Mammary epithelial cell (primary cell): ENCODE data around the genes MEP1A and IL17A.

- CAGE, long polyA plus RNA, result no peak
- RRBS, result no CpG with 5 or more reads among the region's 2 CpGs
These were observed 206.8 kb downstream of the CLIC5 start for GRCh38 chr6:45808784-45809237.

GRCh38 chr6:45959365-45960056 is 56.1 kb downstream of the CLIC5 start:
- CAGE, long polyA plus RNA, result no peak
- RRBS, result no CpG with 5 or more reads among the region's 4 CpGs

GRCh38 chr6:46130547-46130710 is 640 bp downstream of the ENPP4 start:
- CAGE, long polyA plus RNA, result no peak
- RRBS, result no CpG with 5 or more reads among the region's 2 CpGs

DNA sequence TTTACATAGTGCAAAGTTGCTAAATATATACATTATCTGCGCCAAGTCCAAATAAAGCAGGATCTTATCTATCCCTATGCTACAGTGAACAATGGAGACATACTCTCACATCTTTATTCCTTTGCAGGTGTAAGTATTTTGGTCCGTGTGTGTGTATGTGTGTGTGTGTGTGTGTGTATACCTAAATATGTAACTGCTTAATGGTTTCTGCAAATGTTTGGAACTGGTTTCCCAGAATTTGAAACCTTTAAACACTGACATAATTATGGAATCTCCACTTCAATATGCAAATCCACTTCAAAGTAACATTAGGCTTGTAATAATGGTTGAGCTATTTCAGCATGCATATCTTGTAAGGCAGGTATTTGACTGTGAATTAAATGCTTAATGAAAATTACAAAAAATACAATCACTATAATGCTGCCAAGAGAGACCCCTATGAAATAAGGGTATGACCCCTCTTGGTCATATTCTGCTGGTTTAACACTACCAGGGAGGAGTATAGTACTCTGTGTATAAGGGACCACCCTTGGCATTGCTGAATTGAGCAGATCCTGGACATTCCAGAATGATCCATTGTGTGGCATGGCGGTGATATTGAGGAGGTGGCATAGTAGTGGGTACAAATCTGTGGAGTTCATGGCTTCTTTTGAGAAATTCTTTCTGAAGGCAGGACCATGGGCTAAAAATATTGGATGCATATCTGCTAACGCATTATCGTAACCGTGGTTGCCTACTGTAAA is 9.6 kb downstream of the ENPP5 start:
- CAGE, long polyA plus RNA, result no peak
- RRBS, result no CpG with 5 or more reads among the region's 6 CpGs

DNA sequence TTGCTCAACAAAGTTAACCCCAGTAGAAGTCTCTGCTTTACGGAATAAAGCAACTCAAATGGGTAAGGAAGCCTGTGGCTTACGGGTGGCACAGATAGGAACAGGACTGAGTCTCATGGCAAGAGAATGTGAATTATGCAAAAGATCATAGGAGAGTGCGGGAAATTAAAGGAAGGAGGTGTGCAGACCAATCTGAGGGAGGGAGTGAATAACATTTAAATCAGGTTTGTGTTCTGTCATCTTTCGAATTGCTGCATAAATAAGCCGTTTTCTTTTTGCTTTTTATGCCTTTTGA is 882 bp upstream of the RCAN2 start:
- CAGE, long polyA plus RNA, result no peak
- RRBS, result no CpG with 5 or more reads among the region's 5 CpGs

DNA sequence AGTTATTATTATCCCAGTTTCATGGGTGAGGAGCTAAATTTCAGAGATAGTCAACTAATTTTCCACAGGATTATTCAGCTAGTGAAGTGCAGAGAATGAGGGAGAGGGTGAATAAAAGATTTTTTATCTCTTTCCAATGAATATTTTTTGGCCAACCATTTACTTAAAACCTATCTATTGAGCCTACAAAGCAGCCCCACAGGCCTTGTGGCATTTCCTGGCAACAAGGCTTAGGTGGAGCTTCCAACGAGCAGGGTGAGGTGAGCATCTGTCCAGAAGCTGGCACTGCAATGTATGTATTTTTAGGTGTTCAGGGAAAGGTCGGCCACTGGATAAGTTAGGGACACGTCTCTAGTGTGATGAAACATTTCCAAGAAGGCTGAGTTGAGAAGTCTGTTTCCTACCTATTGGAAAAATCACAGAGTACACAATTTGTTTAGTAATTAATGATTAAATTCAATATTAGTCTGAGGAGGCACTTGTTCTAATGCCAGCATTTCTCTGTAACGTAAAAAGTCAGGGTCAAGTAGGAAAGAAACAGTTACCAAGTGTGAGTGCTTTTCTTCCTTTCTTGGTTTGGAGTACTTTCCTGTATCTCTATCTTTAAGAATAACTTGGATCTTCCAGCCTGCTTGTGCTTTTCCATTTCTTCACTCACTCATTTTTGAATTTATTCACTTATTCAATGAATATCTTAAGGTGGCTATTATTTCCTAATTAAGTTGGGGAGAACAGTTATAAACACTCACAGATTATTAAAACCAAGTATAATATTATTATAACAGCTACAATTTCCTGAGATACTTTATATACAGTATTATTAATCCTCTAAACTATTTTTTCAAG is 17.9 kb upstream of the RCAN2 start:
- CAGE, long polyA plus RNA, result no peak
- RRBS, result no CpG with 5 or more reads among the region's 4 CpGs

- CAGE, long polyA plus RNA, result no peak
- RRBS, result no CpG with 5 or more reads among the region's 3 CpGs
These were observed 3.8 kb downstream of the CYP39A1 start for GRCh38 chr6:46648828-46649279.

DNA sequence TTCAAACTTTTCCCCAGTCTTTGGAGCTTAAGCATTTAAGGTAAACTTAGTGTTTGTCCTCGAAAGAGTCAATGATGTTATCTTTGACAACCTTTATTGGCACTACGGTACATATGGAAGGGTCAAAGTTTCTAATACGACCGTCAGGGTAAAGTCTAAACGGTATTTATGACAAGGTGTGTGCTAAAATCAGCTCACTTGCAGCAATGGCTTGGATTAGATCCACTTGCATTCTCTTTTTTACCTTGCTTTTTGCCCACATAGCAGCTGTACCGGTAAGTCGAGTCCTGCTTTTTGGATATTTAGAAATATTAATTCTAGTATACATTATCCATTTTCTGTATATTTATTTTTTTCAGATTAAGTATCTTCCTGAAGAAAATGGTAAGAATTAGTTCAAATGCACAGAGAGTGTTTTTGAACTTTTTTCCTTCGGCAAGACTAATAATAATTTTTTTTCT is at the start of gene MEP1A:
Gene MEP1A, plus strand, starts transcription at position 197 of the 461 bp plus-strand sequence.
- CAGE, long polyA plus RNA, result no peak
- RRBS, result no CpG with 5 or more reads among the region's 8 CpGs

DNA sequence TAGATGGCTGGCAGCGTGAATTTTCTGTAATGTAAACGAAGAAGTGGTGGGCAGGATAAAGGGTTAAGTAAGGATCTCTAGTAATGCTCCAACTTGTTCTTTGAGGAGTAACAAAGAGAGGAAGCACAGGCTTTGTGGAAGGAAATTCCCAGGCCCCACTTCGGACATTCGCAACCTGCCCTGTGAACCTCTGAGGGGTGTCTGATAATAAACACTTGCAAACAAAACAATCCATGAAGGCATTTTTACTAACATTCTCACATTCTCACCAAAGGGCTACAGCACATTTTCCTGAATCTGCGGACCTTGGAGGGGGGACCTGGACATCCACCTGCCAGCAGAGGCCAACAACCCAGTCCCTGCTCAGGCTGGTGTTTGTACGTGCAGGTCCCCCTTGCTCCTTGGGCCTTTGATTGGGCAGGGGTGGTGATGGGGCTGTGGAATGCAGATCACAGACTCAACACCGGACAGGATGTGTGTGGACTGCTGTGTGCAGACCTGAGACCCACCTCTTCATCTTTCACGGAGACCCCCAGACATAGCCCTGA is 25.9 kb upstream of the ADGRF5 start:
- CAGE, long polyA plus RNA, result no peak
- RRBS, result no CpG with 5 or more reads among the region's 8 CpGs

DNA sequence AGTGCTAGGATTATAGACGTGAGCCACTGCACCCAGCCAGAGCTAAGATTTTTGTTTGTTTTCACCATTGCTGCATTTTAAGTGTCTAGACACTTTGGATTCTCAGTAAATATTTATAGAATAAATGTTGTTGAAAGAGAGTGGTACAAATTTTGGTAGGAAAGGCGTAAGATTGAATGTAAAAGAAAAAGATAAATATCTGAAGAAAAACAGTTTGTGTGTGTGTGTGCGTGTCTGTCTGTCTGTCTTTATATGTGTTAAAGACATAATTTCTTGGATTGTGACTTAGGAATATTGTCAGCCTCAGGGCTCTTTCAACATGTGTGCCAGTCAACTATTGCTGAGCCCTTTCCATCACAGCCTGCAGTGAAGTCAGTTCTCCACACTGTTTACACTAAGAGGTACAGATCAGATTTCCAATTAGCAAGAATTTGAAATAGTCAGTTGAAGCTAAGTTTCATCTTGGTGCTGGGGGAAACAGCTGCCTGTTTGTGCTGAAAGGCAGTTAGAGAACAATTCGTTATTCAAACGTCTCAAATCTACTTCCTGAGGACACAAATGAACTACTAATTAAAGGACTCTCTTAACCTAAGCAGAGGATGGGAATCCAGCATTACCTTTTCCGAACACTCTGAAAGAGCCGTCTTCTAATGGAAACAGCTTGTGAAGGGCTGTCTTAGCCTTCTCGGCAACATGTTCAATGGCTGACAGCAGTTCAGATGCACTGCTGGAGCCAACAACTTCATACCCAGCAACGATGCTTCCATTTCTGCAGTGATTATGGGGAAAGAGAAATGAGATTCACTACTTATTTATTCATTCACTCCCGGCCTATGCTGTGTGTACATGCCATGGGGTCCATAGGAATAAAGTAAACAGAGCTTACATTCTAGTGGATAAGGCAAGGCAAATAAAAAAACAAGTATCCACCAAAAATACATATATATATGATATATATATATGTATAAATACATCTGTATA is 25.8 kb downstream of the ADGRF1 start:
- CAGE, long polyA plus RNA, result no peak
- RRBS, result no CpG with 5 or more reads among the region's 10 CpGs

DNA sequence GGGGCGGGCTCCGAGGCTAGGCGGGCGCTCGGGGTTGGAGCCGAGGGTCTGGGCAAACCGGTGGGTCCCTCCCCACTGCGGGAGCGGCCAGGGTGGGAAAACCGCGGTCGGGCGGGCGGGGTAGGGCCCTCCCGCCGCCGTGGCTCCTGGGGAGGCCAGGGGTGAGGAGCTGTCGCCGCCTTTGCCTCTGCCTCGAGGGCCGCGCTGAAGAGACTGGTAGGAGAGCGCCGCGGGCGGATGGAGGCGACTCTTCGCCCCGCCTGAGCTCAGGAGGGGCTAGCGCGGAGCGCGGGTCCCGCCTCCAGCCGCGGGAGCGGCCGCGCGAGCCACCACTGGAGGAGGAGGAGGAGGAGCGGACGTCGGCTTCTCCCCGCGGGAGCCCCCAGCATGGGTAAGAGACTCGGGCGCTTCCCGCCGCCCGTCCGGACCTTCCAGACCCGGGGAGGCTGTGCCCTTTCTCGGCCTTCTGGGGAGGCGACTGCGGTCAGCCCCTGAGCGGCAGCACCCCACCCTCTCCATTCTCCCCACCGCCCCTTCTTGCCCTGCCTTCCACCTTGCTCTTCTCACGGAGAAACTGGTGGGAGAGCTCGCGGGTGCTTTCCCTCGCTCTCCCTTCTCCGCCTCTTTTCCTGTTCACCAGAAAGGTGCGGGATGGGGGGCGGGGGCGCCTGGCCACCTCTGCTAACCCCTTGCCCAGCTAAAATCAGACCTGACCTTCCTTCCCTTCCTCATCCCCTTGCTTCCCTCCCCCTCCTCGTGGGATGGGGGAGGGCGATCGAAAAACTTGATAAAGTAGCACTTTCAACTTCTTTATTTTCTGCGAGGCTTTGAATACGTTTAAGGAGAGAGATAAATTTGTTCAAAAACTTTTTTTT is 506 bp downstream of the CD2AP start:
- CAGE, long polyA plus RNA, result no peak
- RRBS, result no CpG with 5 or more reads among the region's 70 CpGs

GRCh38 chr6:47663854-47664211 is 34.5 kb upstream of the ADGRF4 start:
- CAGE, long polyA plus RNA, result no peak
- RRBS, result no CpG with 5 or more reads among the region's 8 CpGs

- CAGE, long polyA plus RNA, result no peak
- RRBS, result no CpG with 5 or more reads among the region's 1 CpG
These were observed 167.4 kb downstream of the MMUT start for GRCh38 chr6:49295701-49296029.

- CAGE, long polyA plus RNA, result no peak
- RRBS, result no CpG with 5 or more reads among the region's 1 CpG
These were observed 9.6 kb downstream of the MMUT start for GRCh38 chr6:49453378-49453852.

DNA sequence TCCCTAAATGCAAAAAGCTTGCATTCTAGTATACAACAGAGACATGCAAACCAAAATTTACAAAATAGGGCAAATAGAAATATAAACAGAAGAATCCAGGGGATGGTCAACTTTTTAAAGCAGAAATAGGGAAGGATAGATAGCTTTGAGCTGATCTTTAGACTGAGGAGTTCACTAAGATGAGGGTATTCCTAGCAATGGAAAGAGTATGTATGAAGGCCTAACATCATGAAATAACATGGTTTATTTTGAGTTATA is 296.1 kb upstream of the TFAP2D start:
- CAGE, long polyA plus RNA, result no peak

DNA sequence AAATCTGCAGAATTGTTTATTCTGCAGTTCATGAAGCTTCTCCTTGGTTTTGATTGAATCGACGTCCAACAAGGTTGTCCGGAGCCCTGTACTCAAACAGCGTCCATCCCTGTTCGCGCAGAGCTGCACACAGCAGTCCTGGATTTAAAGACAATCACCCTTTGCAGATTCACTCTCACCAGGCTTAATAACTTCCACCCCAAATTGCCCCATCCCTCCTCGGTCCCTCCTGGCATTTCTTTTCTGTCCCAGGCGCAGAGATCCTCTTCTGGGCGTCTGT is 1.4 kb upstream of the TFAP2B start:
- CAGE, long polyA plus RNA, result no peak
- RRBS, result no CpG with 5 or more reads among the region's 9 CpGs

DNA sequence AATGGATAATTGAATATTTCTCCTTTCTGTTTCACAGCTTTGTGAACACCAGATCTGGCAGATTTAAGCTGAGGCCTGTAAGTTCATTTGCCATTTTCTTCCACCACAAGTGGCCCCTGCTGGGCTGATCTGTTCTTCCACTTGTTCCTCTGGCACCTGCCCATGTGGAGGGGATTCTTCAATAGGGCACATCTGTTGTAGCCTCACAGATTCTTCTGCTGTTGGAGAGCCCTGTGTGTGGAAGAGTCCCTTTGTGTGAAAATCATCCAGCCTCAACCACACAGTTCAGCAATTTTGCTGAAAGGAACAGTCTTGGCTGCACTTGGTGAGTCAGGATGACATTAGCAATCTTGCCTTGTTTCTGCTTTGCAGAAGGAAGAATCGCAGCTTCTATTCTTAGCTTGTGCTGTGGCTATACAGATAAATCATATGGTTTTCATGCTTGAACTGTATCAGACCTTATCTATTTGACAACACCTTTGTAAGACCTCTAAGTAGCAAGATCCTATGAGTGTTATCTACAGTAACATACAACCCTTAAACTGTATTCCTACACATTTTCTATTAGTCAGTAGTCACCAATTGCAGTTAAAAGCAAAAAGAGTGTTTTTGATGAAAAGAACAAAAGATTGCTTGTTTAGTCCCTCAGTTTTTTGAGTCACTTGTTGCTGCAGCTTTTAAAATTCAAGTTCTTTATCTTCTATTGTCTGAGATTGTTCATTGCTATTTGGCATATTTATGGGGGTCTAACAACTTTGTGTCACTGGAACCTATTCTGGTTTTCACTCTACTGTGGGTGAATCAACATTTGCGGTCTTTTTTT is 231.4 kb downstream of the TFAP2B start:
- CAGE, long polyA plus RNA, result no peak
- RRBS, result no CpG with 5 or more reads among the region's 2 CpGs

DNA sequence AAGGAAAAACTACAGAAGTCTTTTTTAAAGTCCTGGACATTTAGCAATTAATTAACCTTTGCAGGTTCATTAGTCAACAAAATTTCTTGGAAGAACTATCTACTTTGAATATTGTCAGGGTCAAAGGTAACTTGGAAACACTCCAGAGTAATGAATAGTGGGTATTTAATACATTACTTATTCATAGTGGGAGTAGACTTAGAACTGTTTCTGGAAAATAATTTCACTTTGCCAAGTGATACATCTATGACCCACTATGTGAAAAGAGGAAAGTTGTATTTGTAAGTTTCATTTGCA is 319.1 kb downstream of the TFAP2B start:
- CAGE, long polyA plus RNA, result no peak

DNA sequence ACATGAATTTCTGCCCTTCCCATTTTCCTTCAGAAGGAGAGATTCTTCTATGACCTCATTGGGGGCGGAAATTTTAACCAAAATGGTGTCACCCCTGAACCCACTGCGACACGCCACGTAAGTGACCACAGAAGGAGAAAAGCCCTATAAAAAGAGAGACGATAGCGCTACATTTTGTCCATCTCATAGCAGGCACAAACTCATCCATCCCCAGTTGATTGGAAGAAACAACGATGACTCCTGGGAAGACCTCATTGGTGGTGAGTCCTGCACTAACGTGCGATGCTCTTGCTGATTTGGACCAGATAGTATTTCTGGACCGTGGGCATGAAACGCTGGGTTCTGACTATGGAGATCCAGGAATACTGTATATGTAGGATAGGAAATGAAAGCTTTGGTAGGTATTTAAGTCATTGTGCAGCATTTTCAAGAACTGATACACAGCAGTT is at the start of gene IL17A:
Gene IL17A, plus strand, starts transcription at position 177 of the 449 bp plus-strand sequence.
- CAGE, long polyA plus RNA, result no peak
- RRBS, result no CpG with 5 or more reads among the region's 11 CpGs

DNA sequence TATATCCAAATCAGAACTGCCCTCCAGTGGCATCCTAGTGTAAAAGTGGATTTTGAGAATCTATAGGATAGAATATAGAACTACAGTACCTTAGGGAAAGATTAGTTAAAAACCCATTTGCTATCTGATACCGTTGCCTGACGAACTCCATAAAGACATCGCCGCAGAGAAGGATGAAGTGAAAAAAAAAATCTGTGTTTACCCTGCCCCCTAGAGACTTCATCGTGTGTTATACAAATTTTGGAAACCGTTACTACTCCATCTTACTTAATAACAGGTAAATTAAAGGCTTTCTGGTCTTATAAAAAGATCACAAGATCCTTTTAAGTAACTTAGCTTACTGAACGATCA is 647 bp upstream of the MCM3 start:
- CAGE, long polyA plus RNA, result no peak
- RRBS, result no CpG with 5 or more reads among the region's 7 CpGs